NALM6 (cell line): ENCODE results near the genes MRPL18, PNLDC1 and IGF2R.

- PRO-cap: bidirectional peak, plus-strand start at chr6:159726367, minus-strand start at chr6:159726408
Measured at GRCh38 chr6:159726116-159726451, 1.2 kb upstream of the WTAP start.

DNA sequence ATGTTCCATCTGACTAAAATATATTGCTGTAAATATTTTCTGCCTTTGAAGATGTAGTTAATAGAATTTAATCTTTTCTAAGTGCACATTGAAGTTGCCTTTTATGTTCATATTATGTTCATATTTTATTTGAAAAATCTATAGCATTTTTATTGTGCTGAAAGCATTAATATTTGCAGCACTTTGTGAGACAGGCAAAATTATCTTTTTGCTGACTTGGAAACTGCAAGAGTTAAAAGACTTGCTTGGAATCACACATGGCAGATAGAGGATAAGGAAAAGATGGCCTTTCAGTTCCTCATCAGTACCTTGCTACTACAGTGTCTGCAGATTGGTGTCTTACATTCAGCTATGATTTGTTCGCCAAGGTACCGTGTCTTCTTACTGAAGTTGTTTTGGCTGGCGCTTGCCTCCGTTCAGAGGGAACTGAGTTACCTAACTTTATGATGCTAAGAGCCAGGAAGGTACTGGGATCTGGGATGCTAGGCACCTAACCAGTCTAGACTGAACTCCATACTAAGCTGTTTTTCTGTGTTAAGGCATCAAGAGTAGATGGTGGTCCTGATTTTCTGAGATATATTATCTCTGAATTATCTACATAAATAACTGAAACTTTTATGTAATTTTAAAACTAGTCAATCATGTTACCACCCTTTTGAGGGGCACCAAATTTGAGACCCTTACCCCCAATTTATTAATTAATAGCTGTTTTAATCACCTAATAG is 2.3 kb downstream of the WTAP start:
- PRO-cap: no peak

- PRO-cap: bidirectional peak, plus-strand start at chr6:159762482, minus-strand start at chr6:159762320
Measured at GRCh38 chr6:159762162-159762654, 363 bp downstream of the ACAT2 start.

- PRO-cap: no peak
Measured at GRCh38 chr6:159777313-159778309, 11.8 kb downstream of the TCP1 start.

DNA sequence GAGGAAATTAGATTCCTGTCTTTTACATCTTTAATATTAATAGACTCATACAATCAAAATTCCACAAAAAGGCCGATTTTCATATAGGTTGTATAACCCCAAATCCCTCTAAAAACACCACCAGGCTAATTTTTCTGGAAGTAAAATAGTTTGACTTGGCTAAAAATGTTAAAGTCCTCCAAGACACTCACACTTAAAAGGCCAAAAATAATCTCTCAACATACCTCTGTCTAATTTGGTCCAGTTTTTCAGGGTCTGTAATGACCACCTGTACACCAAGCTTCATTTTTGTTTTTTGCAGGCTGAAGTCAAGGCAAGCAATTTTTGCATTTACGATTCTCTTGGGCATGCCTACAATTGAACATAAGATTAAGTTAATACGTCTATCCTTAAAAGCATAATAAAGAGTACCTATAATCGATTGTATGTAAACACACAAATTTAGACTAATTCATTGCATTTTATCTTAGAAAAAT is 5.6 kb downstream of the TCP1 start:
- PRO-cap: no peak

GRCh38 chr6:159787643-159788751 is 1.4 kb downstream of the TCP1 start:
- PRO-cap: no peak

DNA sequence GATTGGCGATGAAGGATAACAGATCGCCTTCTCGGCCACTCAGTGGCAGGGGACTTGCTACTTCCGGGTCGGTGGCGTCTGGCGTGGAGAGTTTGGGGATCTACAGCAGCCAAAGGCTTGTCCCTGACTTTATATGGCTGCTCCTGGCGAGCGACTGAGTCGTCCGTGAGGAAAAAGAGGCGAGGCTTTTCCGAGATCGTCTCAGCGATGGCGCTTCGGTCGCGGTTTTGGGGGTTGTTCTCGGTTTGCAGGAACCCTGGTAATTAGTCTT is at the start of gene MRPL18:
MRPL18 (plus strand) TSS at position 87 of the 271 bp plus-strand sequence.
- PRO-cap: bidirectional peak, plus-strand start at position 143 of the sequence, minus-strand start outside the sequence

- PRO-cap: no peak
Measured at GRCh38 chr6:159800095-159800432, at the start of gene PNLDC1. Gene PNLDC1 (plus strand): TSS chr6:159800276.

DNA sequence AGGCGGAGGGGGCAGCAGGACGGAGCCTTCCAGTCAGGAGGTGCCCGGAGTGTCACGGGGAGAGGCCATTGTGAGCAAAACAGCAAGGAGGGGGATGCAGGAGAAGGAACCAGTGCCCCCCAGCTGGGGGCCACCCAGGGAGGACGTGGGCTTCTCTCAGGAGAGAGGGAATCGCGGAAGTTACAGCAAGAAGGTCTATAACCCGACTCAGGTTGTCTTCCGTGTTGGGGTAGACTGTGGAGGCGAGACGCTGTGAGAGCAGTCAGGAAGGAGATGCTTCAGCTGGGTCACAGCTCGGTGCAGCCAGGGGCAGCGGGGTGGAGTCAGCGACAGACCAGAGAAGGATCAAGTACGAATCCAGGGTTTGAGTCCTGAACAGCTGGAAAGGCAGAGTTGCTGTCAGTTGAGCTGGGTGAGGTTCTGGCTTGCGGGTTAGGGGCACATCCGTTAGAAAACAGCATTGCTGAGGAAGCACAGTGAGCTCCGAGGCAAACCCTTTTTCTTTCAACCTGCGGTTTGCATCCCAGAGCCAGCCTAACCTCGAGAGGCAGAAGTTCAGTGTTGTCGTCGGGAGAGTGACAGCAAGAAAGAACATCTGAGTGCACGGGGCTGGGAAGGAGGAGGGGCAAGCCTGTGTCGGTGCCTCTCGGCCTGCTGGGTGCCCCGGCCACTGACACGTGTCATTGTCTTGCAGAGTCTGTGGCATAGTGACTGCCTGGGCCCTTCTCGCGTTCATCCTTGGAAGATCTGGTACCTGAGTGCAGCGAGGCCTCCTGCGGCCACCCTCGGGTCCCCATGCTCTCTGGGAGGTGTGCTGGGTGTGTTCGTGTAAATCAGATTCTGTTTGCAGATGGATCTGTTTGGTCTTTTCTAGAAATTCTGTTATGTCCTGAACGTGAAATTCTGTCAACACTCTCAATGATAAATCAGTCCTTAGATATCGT is 20.0 kb downstream of the PNLDC1 start:
- PRO-cap: bidirectional peak, plus-strand start at position 390 of the sequence, minus-strand start at position 275 of the sequence; bidirectional peak, plus-strand start at position 683 of the sequence, minus-strand start at position 577 of the sequence

GRCh38 chr6:159929722-159930173 is 39.0 kb downstream of the MAS1 start:
- PRO-cap: no peak

DNA sequence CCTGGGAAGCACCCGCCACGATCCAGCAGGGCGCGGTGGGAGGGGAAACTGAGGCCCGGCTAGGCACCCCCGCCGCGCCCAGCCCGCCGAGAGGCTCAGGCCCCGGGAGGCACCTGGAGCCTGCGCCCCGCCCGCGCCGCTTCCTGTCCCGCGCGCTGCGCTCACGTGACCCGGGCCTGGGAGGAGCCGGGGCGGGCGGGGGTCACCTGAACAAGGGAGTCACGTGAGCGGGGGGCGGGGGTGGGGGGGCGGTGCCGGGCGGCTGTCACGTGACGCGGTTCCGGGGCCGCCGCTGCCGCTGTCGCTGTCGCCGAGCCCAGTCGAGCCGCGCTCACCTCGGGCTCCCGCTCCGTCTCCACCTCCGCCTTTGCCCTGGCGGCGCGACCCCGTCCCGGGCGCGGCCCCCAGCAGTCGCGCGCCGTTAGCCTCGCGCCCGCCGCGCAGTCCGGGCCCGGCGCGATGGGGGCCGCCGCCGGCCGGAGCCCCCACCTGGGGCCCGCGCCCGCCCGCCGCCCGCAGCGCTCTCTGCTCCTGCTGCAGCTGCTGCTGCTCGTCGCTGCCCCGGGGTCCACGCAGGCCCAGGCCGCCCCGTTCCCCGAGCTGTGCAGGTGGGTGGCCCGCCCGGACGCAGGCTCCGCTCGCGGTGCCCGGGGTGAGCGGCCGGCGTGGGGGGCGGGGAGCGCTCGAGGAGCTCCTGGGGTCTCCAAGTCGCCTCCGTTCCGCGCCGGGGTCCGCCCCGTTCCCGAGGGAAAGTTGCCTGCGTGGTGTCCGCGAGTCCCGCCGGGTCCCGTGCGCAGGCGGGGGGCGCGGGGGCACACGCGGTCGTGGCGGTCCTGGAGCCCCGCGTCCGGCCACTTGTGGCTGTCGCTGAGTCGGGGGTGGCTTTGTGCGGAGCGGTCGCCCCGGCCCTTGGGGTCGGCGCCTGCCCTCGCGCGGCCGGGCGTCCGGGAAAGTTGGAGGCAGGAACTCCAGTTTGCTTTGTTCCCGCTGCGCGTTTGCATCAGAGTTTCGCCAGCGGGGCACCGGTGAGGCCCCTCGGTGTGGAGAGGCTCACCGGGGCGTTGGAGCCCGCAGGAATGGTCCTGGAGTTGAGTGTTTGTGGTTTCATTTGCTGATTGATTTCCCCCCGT is at the start of gene IGF2R:
IGF2R (plus strand) TSS at position 295 of the 1,130 bp plus-strand sequence.
- PRO-cap: bidirectional peak, plus-strand start at position 319 of the sequence, minus-strand start at position 142 of the sequence; bidirectional peak, plus-strand start at position 1,000 of the sequence, minus-strand start at position 975 of the sequence

DNA sequence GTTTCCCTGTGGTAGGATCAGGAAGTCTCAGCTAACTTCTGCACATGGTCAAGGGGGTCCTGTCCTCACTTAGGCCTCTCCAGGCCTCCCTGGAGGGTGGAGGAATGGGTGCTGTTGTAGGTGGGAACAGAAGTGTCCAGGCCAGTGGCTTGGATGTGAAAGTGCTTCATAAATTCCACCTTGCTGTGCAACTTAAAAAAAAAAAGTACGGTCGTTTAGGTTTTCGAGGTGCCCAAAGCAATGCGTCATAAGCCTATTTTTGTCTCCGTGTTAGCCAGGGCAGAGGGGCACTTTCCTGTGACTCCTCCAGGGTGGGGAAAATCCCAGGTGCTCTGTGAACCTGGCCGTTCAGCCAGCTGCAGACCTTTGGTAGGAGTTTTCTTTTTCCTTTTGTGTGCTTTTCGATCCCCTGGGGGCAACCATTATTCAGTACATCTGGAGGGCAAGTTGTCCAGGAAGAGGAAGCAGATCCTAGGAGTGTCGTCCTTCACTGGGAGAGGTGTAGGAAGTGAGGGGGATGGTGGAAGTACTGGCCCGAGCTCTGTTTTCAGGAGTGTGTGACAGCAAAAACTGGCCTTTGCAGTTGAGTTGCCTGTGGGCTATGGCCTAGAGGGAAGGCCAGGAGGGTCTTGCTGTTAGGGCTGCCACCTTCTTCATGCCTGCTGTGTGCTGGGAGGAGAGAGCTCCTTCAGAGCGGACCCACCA is 9.7 kb downstream of the IGF2R start:
- PRO-cap: no peak

DNA sequence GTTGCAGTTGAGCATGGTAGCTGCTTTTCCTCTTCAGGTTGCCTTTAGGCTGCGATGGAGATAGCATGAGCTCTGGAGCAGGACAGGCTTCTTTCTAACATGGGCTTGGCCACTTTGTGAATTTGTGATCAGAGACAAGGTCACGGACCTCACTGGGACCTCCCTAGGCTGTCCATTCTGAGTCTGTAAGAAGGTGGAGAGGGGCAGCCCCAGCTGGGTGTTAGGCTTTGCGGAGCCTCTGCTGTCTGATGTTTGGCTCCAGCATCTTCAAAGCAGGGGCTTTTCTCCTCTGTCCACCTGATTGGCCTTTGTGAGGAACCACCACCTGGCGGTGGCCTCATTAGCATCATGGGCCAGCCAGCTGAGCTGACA is 11.4 kb downstream of the IGF2R start:
- PRO-cap: no peak

DNA sequence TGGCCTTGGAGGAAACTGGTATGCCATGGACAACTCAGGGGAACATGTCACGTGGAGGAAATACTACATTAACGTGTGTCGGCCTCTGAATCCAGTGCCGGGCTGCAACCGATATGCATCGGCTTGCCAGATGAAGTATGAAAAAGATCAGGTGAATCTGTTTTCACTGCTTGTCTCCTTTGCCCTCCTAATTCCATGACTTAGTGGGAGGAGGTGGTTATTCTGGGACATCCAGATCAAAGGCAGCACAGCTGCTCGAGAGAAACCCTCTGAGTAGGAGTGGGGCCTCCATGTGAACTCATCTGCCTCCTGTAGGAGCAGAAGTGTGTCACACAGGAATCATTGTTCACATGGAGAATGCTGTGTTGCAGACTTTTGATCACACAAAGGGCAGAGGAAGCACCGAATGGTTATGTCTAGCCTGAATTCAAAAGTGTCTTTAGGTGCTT is 73.2 kb upstream of the SLC22A1 start:
- PRO-cap: no peak

GRCh38 chr6:160064990-160065701 is 56.5 kb upstream of the SLC22A1 start:
- PRO-cap: no peak

DNA sequence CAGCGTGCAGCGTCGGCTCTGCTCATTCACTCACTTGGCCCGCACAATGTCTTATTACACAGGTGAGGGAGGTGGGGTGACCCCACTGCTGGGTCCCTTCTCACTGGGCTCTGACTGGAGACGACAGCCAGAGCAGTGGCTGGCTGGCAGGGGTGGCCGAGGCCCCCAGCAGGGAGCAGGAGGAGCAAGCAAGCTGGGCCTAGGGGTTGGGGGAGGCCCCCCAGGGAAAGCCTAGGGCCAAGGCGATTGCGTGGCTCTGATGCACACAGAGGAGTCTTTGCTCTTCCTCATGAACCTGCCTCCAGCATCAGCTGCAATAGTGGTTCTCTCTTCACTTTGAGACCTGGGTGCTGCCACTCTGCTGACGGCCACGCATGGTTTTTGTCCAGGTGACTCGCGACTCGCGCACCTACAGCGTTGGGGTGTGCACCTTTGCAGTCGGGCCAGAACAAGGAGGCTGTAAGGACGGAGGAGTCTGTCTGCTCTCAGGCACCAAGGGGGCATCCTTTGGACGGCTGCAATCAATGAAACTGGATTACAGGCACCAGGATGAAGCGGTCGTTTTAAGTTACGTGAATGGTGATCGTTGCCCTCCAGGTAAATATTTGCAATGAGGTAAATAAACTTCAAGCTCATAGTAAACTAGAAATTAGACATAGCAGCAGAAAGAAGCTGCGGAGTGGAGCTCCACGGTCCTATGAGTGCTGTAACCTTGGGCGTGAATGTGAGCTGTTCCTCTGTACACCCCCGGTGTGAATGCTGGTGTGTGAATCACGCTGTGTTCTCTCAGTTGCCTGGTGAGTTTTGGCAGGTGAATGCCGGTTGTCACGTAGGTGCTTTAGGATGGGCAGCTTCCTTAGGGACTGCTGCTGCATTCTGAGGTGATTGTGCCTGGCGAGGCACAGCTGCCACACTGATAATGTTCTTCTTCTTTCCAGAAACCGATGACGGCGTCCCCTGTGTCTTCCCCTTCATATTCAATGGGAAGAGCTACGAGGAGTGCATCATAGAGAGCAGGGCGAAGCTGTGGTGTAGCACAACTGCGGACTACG is 42.1 kb upstream of the SLC22A1 start:
- PRO-cap: no peak

DNA sequence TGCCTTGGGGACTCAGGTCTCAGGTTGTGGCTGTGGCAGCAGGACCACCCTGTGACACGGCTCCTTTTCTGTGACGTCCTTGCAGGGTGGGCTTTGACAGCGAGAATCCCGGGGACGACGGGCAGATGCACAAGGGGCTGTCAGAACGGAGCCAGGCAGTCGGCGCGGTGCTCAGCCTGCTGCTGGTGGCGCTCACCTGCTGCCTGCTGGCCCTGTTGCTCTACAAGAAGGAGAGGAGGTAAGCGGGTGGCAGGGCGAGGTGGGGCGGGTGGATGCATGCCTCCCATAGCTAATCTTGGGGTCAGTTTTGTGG is 19.2 kb upstream of the SLC22A1 start:
- PRO-cap: no peak

DNA sequence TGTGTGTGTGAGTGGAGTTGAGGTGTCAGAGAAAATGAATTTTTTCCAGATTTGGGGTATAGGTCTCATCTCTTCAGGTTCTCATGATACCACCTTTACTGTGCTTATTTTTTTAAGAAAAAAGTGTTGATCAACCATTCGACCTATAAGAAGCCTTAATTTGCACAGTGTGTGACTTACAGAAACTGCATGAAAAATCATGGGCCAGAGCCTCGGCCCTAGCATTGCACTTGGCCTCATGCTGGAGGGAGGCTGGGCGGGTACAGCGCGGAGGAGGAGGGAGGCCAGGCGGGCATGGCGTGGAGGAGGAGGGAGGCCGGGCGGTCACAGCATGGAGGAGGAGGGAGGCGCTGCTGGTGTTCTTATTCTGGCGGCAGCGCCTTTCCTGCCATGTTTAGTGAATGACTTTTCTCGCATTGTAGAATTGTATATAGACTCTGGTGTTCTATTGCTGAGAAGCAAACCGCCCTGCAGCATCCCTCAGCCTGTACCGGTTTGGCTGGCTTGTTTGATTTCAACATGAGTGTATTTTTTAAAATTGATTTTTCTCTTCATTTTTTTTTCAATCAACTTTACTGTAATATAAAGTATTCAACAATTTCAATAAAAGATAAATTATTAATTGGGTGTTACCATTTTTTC is 15.6 kb upstream of the SLC22A1 start:
- PRO-cap: no peak

DNA sequence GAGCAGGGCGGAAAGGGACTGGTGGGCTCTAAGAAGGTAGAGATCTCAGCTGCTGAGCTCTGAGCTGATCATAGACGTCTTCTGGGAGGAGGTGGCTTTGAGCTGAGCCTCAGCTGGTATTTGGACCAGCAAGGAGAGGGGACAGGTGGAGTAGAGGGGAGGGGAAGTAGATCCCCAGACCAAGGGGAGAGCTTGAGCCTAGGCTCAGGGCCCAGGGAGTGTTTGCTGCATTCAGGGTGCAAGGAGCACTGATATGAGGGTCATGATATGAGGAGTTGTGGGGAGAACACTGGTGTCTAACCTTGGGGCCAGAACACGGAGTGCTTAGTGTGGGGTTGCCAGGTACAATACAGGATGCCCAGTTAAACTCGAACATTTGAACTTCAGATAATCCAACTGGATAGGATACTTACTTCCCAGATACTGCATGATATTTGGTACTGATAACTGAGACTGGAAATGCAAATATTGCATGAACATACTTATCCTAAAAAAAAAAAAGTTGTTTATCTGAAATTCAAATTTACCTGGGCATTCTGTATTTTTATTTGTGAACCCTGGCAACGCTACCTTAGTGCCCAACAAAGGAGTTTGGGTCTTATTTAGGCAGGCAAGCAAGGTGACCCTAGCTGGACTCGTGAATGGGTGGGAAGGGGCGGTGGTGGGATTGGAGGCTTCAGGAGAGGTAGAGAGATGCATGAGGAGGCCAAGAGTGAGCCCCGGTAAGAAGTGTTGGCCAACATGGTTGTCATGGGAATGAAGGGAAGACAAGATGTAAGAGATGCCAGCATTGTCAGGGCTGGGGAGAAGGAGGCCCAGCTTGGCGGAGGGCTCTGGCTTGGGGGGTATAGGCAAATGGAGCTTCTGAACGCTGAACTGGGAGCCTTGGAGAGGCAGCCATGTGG is 2.5 kb downstream of the SLC22A1 start:
- PRO-cap: no peak

DNA sequence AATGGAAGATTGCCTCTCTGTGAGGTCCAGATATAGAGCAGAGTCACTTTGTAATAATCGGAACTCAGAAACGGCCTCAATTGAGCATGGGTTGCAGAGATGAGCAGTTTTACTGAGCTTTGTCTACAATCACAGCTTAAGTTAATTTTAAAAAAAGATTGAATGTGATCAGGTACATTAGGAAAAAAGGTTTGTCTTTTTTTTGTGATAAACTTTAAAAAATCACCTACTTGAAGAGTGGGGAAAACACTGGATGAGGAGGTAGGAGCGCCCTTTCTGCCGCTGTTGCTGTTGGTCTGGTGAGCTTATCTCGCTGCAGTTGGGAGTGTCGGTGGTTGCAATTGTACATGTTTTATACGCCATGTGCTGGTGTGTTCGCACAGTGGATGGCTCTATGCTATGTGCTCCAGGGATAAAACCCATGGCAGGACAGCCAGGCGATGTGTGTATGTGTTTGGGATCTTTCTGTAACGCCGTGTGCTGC is 1.5 kb downstream of the SLC22A3 start:
- PRO-cap: no peak